Suprapubic skin (tissue), 4 donors: ENCODE data around the genes DNMBP and NDUFB8.

- PRO-cap: bidirectional peak, plus-strand start at chr10:99621438, minus-strand start at chr10:99621242; bidirectional peak, plus-strand start at chr10:99621661, minus-strand start at chr10:99621671; unidirectional peak, minus-strand start at chr10:99621709
- RAMPAGE, long total RNA, 4 experiments: no peak in any of the 4 experiments
Measured at GRCh38 chr10:99621180-99621833, 1.1 kb upstream of the SLC25A28 start.

GRCh38 chr10:99667092-99667559 is 7.8 kb downstream of the ENTPD7 start:
- PRO-cap: no peak
- RAMPAGE, long total RNA, 4 experiments: no peak in any of the 4 experiments

GRCh38 chr10:99779048-99779708 is 3.3 kb upstream of the ABCC2 start:
- PRO-cap: no peak
- RAMPAGE, long total RNA, 4 experiments: no peak in any of the 4 experiments

GRCh38 chr10:99785040-99785431 is 2.6 kb downstream of the ABCC2 start:
- PRO-cap: no peak
- RAMPAGE, long total RNA, 4 experiments: no peak in any of the 4 experiments

- PRO-cap: no peak
- RAMPAGE, long total RNA, 4 experiments: no peak in any of the 4 experiments
Measured at GRCh38 chr10:99849872-99850981, 67.8 kb downstream of the ABCC2 start.

- PRO-cap: no peak
- RAMPAGE, long total RNA, 4 experiments: no peak in any of the 4 experiments
Measured at GRCh38 chr10:99908805-99909241, 100.9 kb downstream of the DNMBP start.

DNA sequence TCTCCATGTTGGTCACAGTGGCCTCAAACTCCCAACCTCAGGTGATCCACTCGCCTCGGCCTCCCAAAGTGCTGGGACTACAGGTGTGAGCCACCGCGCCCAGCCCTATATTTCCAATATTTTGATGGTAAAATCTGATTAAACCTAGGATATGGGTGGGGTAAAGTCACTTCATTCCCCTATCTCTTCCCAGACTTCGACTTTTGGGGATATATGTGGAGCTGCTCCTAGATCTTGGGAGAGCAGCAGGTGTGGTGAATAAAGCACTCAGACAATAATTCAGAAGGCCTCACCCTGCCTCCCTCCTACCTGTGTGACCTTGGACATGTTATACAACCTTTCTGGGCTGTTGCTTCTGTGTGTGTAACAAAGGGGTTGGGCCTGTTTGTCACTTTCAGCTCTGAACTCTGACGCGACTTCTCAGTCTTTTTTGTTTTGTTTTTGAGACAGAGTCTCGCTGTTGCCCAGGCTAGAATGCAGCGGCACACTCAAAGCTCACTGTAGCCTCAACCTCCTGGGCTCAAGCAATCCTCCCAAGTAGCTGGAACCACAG is 89.4 kb downstream of the DNMBP start:
- PRO-cap: no peak
- RAMPAGE, long total RNA, 4 experiments: no peak in any of the 4 experiments

DNA sequence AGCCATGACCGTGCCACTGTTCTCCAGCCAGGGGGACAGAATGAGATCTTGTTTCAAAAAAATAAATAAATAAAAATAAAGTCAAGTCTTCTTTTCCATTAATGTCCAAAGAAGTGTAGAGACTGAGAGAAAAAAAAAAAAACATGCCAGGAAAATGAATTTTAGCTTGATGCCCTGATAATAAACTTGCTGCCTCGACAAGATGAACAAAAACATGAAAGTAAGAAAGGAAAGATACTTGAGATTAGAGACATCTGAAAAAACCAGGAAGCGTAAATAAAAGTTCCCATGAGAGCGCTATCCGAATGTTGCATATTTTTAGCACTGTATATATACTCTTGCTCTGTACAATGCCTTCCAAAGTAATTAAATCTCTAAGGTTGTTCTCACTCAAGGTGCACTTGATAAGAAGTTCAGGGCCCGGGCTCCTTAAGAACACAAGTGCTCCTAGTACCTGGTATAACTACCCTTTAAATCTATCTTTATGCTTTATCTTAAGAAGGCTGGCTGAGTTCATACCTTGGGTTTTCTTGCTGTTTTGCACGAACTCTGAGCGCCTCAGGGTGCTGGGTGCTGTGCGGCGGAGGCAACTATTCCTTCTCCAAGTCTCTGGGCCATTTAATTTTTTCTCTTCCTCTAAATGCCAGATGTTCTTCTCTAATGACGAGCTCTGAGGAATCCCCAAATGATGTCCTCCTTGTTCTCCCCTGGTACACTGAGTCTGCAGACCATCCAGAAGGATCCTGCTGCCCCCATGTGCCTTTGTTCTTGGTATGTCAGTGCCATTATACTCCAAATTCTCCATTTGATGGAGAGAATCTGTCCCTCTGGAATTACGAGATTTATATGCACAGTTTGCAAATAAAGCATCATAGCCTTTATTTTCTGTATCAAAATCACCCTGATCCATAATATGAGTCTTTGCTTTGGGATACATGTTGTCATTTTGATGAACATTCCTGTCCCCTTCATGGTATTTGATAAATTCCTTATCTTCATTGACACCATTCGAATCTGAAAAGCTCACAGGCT is 80.3 kb downstream of the DNMBP start:
- PRO-cap: no peak
- RAMPAGE, long total RNA, 4 experiments: no peak in any of the 4 experiments

- PRO-cap: no peak
- RAMPAGE, long total RNA, 4 experiments: no peak in any of the 4 experiments
Measured at GRCh38 chr10:99981539-99982245, 28.1 kb downstream of the DNMBP start.

GRCh38 chr10:100009769-100010373 is at the start of gene DNMBP:
Gene DNMBP (minus strand): TSS chr10:100009947.
- PRO-cap: bidirectional peak, plus-strand start at chr10:100009993, minus-strand start at chr10:100009919
- RAMPAGE, long total RNA, 4 experiments: start-site peak on the minus strand in 2 of 4 experiments, at chr10:100009864-100009943 at its widest, 174 to 382 reads per replicate

DNA sequence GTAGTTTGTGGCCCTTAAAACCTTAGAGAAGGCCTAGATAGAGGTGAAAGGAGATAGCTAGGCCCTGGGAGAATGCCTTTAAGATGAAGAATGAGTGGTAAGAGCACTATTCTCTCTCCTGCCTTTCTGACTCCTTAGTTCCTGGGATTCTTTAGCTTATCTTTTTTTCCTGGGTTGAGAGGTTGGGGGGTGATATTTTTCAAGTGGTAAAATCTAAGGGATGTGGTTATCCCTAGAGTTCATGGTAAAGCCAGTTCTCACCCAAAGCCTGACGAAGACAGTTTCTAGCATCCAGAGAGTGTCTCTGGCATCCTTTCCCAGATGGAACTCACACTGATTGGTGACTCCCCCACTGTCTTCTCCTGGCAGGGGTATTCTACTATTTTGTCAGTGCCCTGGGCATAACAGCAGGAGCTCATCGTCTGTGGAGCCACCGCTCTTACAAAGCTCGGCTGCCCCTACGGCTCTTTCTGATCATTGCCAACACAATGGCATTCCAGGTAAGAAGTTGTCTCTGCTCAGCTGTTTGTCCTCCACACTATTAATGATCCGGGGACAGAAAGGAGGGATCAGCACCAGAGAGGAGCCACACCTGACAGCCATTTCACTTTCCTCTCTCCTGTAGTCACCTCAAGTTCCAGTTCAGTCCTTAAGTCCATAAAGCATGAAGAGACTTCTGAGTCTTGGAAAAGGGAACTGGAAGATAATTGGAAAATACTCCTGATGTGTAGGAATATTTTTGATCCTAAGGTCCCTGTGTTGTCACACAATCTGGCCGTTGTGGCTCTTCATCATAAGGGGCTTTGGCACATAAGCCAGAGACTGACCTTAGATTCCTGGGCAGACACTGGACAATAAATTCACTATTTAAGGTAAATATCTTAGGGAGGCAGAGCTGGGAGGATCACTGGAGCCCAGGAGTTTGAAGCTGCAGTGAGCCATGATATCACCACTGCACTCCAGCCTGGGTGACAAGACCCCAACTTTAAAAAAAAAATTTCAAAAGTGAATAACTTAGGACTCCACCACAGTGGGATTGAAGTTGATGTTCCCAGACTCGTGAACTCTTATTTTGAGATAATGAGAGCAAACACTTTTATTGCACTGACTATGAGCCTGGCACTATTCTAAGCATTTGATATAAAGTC is 5.3 kb downstream of the SCD start:
- PRO-cap: no peak
- RAMPAGE, long total RNA, 4 experiments: no peak in any of the 4 experiments

- PRO-cap: no peak
- RAMPAGE, long total RNA, 4 experiments: no peak in any of the 4 experiments
Measured at GRCh38 chr10:100361140-100362176, 14.4 kb downstream of the SCD start.

DNA sequence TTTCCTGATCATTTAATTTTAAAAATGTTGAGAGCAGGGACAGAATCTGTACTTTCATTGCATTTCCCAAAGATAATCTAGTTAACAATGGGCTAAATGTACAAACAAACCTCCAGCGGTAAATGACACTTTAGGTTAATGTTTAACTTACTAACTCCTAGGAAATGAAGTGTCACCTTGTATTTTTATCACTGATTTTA is 37.7 kb upstream of the WNT8B start:
- PRO-cap: no peak
- RAMPAGE, long total RNA, 4 experiments: no peak in any of the 4 experiments

- PRO-cap: no peak
- RAMPAGE, long total RNA, 4 experiments: no peak in any of the 4 experiments
Measured at GRCh38 chr10:100508727-100509039, 11.0 kb downstream of the SEC31B start.

- PRO-cap: bidirectional peak, plus-strand start at chr10:100529987, minus-strand start at chr10:100529877
- RAMPAGE, long total RNA, 4 experiments: start-site peak on the minus strand in 4 of 4 experiments, at chr10:100529858-100529881 at its widest, 29 to 625 reads per replicate
Measured at GRCh38 chr10:100529727-100530179, at the start of gene NDUFB8. Gene NDUFB8 (minus strand): TSS chr10:100529871.

- PRO-cap: no peak
- RAMPAGE, long total RNA, 4 experiments: no peak in any of the 4 experiments
Measured at GRCh38 chr10:100737195-100738140, 7.9 kb upstream of the PAX2 start.

GRCh38 chr10:100739688-100740463 is 5.5 kb upstream of the PAX2 start:
- PRO-cap: no peak
- RAMPAGE, long total RNA, 4 experiments: no peak in any of the 4 experiments

DNA sequence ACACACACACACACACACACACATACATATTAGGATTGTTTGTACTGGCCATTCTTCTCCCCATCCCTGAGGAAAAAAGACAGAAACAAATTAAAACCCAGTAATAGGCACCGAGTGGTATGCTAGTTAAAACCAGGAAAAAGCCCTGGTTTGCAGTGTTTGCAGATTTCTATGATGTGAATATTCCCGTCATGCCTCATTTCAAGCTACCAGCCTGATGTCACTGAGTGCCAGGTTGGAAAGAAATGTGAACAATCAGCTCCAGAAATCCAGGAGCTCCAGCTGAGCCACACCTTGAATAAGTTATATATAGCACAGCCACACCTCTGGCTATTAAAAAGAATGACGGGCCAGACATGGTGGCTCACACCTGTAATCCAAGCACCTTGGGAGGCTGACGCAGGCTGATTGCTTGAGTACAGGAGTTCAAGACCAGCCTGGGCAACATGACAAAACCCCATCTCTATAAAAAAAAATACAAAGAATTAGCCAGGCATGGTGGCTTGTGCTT is 18.8 kb upstream of the SLF2 start:
- PRO-cap: no peak
- RAMPAGE, long total RNA, 4 experiments: no peak in any of the 4 experiments

- PRO-cap: no peak
- RAMPAGE, long total RNA, 4 experiments: no peak in any of the 4 experiments
Measured at GRCh38 chr10:100972495-100973101, 3.3 kb downstream of the SEMA4G start.

DNA sequence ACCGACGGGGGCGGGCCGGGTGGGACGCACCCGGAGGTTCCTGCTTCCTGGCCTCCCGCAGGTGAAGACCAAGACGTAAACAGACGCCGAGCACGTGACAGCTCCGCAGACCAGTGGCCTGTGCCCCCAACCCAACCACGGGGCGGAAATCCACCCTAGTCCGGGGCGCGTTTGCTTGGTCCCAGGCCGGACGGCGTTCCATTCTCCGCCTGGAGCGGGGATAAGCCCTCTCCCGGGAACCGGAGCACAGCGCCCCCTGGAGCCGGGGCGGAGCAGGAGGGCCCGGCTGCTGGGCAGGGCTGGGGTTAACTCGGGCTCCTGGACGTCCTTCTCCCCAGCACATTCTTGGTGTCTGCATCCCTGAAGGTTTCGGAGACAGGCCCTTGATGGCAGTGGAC is 2.0 kb upstream of the LZTS2 start:
- PRO-cap: bidirectional peak, plus-strand start at position 60 of the sequence, minus-strand start outside the sequence
- RAMPAGE, long total RNA, 4 experiments: no peak in any of the 4 experiments